Bronchial lymph node (tissue), 1 donor: ENCODE results near the gene NT5C3A.

DNA sequence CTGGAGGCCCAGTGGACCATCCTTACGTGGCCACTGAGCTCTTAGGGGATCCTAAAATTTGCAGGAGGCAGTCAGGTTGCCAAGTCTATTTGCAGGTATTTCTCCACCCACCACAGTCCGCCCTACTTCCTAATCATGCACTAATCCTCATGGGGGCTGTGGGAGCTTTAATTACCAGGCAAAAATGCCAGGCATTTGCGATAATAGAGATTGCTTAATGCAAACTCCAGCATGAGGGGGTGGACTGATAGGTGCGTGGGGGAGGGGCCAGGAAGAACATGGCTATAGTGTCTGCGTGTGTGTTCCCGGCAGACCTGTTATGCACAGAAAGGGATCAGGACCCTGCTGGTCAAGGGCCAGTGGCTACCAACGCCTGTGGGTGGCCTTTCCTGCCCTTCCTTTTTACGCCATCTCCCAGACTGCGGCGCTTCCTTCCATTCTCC, 15.6 kb upstream of the AQP1 start:
- PRO-cap = no peak

- PRO-cap = bidirectional peak, plus-strand start at chr7:30900219, minus-strand start at chr7:30899966
Observed at GRCh38 chr7:30899491-30900676, 11.8 kb upstream of the AQP1 start.

GRCh38 chr7:30914185-30914512, 2.5 kb downstream of the AQP1 start:
- PRO-cap = no peak

GRCh38 chr7:32154778-32155346, 84.7 kb upstream of the PDE1C start:
- PRO-cap = no peak

DNA sequence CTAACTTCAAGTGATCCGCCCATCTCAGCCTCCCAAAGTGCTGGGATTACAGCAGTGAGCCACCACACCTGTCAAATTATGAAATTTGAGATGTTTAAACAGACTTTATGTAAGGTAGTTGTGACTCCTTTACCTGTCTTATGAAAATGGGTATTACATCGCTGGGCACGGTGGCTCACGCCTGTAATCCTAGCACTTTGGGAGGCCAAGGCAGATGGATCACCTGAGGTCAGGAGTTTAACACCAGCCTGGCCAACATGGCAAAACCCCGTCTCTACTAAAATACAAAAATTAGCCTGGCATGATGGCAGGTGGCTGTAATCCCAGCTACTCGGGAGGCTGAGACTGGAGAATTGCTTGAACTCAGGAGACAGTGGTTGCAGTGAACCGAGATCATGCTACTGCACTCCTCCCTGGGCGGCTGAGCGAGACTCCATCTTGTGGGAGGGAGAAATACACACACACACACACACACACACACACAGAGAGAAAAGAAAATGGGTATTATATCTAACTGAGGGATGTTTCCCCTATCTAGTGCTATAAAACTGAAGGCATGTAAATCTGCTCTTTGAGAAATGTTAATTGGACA, 28.9 kb downstream of the AVL9 start:
- PRO-cap = no peak

DNA sequence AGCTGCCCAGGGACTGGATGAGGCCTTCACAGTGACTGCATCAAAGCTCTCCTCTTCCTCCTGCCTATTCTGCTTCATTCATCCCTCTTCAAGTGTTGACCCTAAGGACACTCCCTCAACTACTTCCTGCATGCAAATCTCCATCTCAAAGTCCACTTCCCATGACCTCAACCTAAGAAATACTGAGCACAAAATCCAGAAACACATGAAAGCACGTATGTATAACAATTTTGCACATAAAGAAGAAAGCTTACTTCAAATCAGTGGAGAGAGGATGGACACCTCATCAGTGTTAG, 182.4 kb downstream of the AVL9 start:
- PRO-cap = no peak

- PRO-cap = no peak
Observed at GRCh38 chr7:33050494-33050776, 12.1 kb downstream of the NT5C3A start.

- PRO-cap = bidirectional peak, plus-strand start at chr7:33062895, minus-strand start at chr7:33062806; bidirectional peak, plus-strand start at chr7:33063219, minus-strand start at chr7:33063127
Observed at GRCh38 chr7:33062245-33063434, at the start of gene NT5C3A. NT5C3A (minus strand) TSS chr7:33062776.

DNA sequence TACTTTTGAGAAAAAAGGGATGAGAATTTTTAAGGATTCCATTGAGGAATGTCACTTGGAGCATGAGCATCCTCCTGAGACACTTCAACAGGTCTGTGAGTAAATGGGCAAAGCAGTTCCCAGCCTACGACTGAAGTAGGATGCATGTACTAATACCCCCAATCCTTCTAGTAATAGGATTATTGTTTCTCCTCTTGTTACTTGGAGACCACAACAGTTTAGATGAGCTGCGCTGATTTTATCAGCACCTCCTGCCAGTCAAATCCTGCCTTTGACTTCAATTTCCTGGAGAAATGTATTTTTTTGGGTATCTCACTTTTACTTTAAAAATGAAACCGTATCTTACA, 832 bp downstream of the BBS9 start:
- PRO-cap = no peak

- PRO-cap = no peak
Observed at GRCh38 chr7:33351673-33352073, 222.3 kb downstream of the BBS9 start.

- PRO-cap = no peak
Observed at GRCh38 chr7:35012092-35012694, 25.1 kb downstream of the DPY19L1 start.

DNA sequence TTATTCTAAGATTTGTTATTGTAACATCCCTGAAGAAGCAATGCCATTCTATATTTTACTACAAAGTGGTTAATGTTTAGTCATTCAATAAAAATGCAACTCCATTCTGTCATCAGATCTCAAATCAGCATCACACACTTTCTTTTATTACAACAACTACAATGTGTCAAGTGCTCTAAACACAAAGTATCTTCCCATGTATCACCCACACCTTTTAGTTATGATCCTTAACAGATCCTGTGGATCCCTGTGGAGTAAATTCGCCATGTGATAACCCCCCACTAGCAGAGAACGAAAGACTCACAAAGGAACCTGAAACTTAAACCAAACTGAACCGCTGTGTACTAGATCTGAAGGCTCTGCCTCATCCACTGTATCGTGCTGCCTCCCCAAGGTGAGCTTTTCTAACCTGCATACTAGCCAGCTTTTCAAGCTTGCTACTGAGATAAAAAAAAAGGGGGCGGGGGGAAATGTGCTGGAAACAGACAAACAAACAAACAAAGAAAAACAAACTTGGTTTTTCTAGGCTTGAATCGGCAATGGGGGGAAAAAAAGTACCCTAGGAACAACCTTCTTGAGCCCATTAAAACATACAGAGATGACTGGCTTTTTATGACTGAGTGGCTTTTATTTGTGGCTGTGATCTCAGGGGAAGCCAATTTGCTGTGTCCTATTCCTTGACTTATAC, 1.7 kb downstream of the DPY19L1 start:
- PRO-cap = no peak

DNA sequence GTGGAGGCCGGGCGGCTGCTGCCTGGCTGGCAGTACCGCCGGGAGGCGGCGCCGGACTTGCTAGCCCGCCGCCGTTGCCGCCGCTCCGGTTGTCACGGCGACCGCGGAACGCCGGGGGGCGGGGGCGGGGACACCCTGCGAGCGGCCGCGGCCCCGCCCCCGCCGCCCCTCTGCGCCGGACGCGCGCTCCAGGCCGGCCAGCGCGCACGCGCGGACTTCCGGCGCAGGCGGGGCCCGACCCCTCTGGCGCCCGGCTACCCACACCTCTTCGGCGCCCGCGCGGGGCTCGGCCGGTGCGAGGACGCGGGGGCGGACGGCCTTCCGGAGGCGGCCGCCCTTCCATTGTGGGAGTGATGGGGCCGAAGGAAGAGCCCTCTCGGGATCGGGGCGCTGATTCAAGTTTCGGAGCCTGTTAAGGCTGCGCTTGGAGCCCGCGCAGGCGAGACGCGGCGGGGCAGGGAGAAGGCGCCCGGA, 306 bp upstream of the DPY19L1 start:
- PRO-cap = bidirectional peak, plus-strand start at position 32 of the sequence, minus-strand start outside the sequence; unidirectional peak, plus-strand start at position 442 of the sequence

GRCh38 chr7:35725129-35725774, 30.3 kb upstream of the HERPUD2 start:
- PRO-cap = bidirectional peak, plus-strand start at chr7:35725567, minus-strand start at chr7:35725368

GRCh38 chr7:35884770-35885179, 83.9 kb downstream of the SEPTIN7 start:
- PRO-cap = no peak

GRCh38 chr7:36130887-36131505, 22.1 kb upstream of the EEPD1 start:
- PRO-cap = no peak

DNA sequence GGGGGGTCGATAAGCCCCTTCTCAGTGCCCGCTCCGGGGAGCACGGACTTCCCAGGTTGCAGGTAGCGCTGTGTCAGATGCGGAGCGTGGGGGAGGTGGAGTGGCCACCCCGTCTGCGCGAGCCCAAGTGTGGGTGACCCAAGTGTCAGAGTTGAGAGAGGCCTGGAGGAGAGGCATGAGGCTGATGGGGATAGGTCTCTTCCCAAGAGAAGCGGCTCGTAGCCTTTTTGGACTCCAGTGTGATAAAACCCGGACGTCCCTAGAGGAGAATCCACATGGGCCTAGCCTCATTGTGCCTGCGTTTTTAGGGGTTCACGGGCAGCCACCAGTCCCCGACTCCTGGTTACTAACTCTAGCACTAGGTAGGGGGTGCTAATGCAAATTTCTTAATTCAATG, 650 bp downstream of the EEPD1 start:
- PRO-cap = no peak

DNA sequence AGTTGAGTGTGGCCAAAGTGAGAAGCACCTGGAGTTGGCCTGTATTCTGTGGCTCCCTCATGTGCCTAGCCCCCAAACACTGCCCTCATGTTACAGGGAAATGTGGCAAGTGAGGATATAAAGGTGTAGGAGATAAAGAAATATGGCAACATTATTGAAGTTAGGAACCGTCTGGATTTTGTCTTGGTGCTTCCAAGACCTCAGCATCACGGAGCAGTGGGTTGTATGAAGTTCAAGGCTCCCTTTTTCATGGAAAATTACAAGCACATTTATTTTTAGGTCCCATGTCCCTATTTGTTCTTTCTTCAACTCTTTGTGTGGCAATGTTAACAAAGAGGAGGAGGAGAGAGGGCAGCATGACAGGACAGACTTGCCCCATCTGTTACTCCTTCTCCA, 28.5 kb downstream of the EEPD1 start:
- PRO-cap = no peak

GRCh38 chr7:36205734-36206370, 52.8 kb downstream of the EEPD1 start:
- PRO-cap = no peak

- PRO-cap = unidirectional peak, plus-strand start at chr7:36227541
Observed at GRCh38 chr7:36226850-36227734, 74.0 kb downstream of the EEPD1 start.